Hepatocyte (in vitro differentiated cells and primary cell): ENCODE measurements around the genes GPR108, TRIP10, MBD3L2, MBD3L3 and ZNF358.

- RAMPAGE, long total RNA: no peak
- RRBS: no CpG with 5 or more reads among the region's 13 CpGs
Measured at GRCh38 chr19:6421604-6422088, 3.0 kb downstream of the KHSRP start.

DNA sequence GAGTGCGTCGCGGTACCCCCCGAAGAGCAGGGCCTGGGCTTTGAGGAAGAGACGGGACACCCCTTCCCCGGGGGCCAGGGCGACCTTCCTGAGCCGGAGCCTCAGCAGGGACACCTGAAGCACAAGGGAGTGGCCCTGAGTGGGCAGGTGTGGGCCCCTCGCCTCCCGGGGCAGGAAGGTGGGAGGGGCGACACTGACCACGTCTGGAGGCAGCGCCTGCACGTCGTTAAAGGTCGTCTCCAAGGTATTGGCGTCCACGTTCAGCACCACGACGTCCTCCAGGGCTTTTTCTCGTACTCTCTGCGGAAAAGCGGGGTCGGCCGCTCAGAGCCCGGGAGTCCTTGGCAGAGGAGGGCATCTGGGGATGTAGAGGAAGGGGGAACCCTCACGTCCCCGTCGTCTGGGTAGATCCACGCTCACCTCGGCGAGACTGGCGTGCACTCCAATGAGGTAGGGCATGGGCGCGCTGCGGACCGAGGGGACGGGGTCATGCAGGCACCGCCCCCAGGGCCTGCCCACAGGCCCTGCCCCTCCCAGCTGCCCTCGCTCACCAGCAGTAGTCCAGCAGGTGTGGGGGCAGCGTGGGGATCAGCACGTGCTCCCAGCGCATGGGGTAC is 6.2 kb downstream of the DENND1C start:
- RAMPAGE, long total RNA: no peak
- RRBS: 54% methylated on average over 9 of the region's 43 CpGs

DNA sequence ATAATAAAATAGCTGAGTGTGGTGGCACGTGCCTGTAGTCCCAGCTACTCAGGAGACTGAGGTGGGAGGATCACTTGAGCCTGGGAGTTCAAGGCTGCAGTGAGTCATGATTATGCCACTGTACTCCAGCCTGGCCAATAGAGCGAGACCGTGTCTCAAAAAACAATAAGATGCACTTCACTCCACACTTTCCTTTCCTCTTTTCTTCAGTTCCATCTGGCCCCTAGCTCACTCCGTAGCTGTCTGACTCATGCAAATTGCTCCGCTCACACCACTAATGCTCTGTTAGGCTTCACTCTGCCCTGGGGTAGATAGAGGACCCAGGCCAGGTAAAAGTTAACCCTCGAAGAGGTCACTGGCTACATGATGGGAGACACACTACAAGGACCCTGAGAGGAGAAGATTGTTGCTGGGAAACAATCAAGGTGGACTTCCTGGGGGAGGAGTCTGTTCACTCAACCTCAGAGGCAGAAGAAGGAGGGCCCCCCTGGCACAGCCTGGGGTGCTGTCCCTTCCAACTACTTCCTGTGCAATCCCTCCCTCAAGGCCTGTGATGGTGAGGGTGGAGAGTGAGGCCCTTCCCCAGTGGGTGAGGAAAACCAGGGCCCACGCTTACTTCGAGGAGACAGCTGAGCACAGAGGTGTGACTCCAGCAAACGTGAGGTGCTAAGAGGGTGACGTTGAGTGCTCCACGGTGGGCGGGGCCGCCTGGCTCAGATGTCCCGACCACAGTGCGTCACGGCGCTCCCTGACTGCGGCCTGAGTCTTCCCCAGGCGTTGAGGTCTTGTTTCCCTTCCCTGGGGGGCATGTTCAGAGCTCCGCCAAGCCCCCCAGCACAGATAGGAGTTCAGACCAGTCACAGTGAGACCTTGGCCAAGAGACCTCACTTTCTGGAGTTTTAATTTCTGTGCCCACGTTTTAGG is 8.8 kb upstream of the TNFSF9 start:
- RAMPAGE, long total RNA: no peak
- RRBS: no CpG with 5 or more reads among the region's 21 CpGs

- RAMPAGE, long total RNA: no peak
- RRBS: no CpG with 5 or more reads among the region's 7 CpGs
Measured at GRCh38 chr19:6684559-6685195, 14.7 kb upstream of the TNFSF14 start.

DNA sequence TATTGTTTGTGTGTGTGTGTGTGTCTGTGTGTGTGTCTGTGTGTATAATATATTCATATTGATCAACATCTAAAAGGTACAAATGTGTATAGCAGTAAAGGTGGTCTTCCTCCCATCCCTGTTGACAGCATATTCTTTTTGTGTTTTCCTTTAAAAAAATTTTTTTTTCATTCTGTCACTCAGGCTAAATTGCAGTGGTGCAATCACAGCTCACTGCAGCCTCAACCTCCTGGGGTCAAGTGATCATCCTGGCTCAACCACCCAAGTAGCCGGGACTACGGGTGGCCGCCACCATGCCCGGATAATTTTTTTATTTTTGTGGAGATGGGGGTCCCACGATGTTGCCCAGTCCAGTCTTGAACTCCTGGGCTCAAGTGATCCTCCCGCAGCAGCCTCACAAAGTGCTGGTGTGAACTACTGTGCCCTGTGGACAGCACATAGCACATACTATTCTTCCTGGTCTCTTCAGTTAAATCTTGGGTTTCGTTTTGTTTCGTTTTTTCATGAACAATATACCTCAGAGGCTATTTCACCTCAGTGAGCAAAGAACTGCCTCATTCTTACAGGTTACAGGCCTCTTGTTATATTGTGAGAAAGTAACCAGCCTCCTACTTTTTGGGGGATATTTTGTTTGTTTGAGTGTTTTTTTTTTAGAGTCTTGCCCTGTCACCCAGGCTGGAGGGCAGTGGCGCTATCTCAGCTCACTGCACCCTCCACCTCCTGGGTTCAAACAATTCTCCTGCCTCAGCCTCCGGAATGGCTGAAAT is 1.2 kb upstream of the C3 start:
- RAMPAGE, long total RNA: no peak
- RRBS: no CpG with 5 or more reads among the region's 10 CpGs

DNA sequence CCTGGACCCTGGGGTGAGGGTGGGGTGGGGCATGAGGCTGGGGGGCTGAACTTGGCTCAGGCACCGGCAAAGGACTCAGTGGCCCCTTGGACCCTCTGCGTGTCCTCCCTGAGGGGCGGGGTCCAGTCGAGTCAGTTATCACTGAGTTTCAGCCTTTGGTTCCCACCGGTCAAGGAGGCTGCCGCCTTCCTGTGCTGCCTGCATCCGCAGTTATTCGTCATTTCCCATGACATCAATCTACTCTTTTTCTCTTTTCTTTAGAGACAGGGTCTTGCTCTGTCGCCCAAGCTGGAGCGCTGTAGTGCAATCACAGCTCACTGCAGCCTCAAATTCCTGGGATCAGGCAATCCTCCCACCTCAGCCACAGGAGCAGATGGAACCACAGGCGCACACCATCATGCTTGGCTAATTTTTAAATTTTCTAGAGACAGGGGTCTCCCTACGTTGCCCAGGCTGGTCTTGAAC is 3.0 kb downstream of the GPR108 start:
- RAMPAGE, long total RNA: no peak
- RRBS: 74% methylated on average over 3 of the region's 12 CpGs

- RAMPAGE, long total RNA: start-site peak on the minus strand at chr19:6737526-6737616, 27 and 100 reads in 2 replicates
- RRBS: under 1% methylated on average over 4 of the region's 62 CpGs
Measured at GRCh38 chr19:6736845-6737721, at the start of gene GPR108. GPR108 (minus strand) TSS chr19:6737580.

DNA sequence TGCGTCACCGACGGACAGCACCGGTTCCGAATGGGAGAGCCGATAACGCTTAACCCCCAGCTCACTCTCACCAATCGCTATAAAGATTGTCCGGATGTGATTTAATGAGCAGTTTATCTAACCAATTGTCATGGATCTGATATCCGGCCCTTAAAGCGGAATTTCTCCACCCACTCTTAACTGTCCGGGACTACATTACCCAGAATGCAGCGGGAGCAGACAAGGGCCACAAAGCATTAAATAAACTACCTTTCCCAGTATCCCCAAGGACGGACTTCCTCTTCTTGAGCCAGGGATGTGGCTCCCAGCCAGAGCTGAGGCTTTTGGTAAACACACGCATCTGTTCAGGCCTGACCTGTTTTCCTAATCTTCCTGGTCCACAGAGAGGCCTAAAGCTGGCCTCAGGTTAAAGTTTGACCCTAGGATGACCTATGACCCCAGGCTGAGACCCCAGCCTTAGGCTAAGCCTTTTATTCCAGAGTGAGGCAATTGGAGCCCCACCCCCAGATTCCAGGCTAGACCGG is 404 bp upstream of the GPR108 start:
- RAMPAGE, long total RNA: no peak
- RRBS: 2% methylated on average over 10 of the region's 16 CpGs

DNA sequence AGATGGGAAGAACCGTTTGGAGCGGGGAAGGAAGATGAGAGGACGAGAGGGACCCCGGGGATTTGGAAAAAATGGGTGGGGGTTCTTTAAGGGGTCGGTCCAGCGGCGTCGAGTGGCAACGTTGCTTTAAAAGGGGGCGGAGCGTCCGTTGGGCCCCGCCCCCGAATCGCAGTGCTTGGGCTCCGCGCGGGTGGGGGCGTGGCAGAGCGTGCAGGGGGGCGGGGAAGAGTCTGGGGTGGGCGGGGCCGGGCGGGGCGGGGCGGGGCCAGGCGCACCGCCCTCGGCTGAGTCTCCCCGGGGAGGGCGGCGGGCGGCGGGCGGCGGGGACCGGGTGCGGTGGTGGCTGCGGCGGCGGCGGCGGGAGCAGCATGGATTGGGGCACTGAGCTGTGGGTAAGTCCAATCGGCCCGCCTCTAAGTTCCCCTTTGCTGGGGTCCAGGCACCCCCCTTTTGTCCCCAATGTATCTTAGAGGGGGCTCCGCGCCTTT is at the start of gene TRIP10:
TSS of gene TRIP10 (plus strand) at position 287 of the 488 bp plus-strand sequence.
- RAMPAGE, long total RNA: start-site peak on the plus strand centred at position 306 of the sequence, 9 bp wide, 99 and 48 reads in 2 replicates
- RRBS: 3% methylated on average over 8 of the region's 47 CpGs

- RAMPAGE, long total RNA: no peak
- RRBS: no CpG with 5 or more reads among the region's 13 CpGs
Measured at GRCh38 chr19:6833273-6833870, 54.0 kb upstream of the ADGRE1 start.

- RAMPAGE, long total RNA: no peak
- RRBS: no CpG with 5 or more reads among the region's 10 CpGs
Measured at GRCh38 chr19:7048981-7049520, at the start of gene MBD3L2. MBD3L2 (plus strand) TSS chr19:7049321.

DNA sequence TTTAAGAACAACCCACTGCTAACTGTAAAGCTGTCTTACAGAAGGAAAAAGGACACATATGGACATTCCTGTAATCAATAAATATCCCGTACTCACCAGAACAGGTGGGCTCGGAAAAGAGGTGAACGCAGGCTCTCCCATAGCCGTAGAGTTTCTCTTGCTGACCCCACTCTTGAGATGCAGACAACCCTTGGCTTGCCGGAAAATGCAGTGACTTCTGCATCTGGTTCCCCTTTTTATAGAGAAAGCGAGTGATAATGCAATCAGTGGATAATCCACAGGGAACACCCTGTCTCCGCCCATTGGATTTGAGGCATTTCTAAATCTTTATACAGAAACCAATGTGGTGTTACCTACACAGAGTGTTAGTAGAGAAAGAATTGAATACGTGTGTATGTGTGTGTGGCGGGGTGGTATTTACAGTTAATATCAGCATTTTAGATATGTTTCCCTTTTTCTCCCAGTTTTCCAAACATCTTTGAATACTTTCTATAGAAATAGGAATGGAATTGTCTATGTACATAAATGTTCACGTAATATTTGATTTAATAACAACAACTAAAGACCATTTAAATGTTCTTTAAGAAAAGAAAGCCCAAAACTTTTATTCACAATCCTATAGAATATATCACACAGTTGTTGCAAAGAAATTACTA is at the start of gene MBD3L3:
TSS of gene MBD3L3 (minus strand) at position 212 of the 656 bp plus-strand sequence.
- RAMPAGE, long total RNA: no peak
- RRBS: no CpG with 5 or more reads among the region's 10 CpGs

- RAMPAGE, long total RNA: no peak
- RRBS: no CpG with 5 or more reads among the region's 13 CpGs
Measured at GRCh38 chr19:7141456-7142097, 72.1 kb downstream of the ZNF557 start.

DNA sequence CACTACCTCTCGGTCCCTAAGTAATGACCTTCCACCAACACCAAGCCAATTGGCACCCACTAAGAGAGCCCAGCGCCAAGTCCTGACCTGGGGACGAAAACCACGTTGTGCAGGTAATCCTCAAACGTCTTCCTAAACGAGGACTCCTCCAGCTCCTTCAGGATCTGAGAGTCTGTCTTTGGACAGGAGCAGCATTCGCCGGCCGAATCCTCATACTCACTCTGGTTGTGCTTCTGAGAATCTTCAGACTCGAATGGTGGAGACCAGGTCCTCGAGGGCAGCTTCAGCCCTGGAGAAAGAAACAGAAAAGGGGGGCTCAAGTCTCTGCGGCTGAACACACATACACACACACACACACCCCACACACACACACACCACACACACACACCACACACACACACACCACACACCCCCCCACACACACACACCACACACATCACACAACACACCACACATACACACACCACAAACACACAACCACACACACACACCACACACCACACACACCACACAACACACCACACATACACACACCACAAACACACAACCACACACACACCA is 83.2 kb downstream of the ZNF557 start:
- RAMPAGE, long total RNA: no peak
- RRBS: no CpG with 5 or more reads among the region's 12 CpGs

GRCh38 chr19:7250972-7251460 is 43.2 kb downstream of the INSR start:
- RAMPAGE, long total RNA: no peak
- RRBS: no CpG with 5 or more reads among the region's 7 CpGs

DNA sequence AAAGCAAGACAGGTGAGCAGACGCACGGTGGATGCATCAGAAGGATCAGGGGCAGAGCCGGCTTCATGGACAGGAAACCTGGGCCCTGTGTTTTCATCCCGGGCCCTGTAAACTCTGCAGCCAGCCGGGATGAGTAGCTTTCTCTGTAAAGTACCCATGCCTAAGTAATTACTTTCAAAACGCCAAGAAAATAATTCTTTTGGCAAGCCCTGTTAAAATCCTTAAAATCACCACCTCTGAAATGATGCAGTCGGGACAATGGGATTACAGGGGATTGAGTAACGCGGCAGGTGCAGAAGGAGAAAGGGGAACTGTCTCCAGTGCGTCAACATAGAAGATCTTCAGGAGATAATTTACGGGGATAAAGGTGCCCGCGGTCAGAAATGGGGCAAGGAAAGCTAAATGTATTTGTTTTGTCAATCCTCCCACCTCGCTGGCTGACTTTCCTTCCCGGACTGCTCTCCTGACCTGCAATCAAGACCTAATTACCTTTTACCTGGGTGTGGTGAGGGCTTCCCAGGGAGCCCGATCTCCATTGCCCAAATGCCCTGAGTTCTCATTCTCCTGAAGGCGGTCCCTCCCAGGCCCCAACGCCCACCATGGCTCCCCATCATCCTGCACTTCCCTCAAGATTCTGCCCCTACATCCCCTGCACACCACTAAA is 26.2 kb downstream of the INSR start:
- RAMPAGE, long total RNA: no peak
- RRBS: 76% methylated on average over 2 of the region's 18 CpGs

GRCh38 chr19:7293028-7293711 is 1.0 kb downstream of the INSR start:
- RAMPAGE, long total RNA: no peak
- RRBS: 2% methylated on average over 19 of the region's 47 CpGs

GRCh38 chr19:7494235-7495102 is 2.9 kb upstream of the TEX45 start:
- RAMPAGE, long total RNA: no peak
- RRBS: no CpG with 5 or more reads among the region's 18 CpGs

- RAMPAGE, long total RNA: no peak
- RRBS: 1% methylated on average over 24 of the region's 55 CpGs
Measured at GRCh38 chr19:7515776-7516280, at the start of gene ZNF358. ZNF358 (plus strand) TSS chr19:7516103.

- RAMPAGE, long total RNA: no peak
- RRBS: 1% methylated on average over 7 of the region's 50 CpGs
Measured at GRCh38 chr19:7533714-7534395, 1.7 kb upstream of the PNPLA6 start.